H9 (cell line): ENCODE data around the gene CFAP221.

GRCh38 chr2:113972744-113973561 lies 83.1 kb downstream of the ACTR3 start:
- PRO-cap = no peak

DNA sequence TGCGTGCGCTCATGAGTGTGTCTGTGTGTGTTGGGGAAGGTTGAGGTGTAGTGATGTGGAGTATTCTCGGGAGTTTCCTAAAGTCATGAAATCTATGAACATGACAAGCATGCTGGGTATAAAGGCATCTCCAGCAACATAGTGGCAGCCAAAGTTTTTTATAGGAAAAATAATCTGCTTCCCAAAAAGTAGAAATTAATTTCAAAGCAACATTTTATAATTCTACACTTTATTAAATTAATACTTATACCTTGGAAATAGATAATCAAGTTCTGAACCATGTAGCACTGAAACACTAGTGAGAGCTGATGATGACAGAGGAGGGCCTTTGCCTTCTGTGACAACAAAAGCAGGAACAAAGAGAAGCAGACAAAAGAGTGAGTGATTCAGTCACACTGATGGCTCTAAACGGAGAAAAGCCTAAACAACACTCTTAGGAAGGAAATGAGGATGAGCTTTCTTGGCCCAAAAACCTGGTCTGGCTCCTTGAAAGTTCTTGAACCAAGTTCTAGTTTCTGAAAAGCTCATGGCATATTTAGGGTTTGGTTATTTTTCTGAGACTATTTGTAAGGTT lies 271.8 kb downstream of the DPP10 start:
- PRO-cap = no peak

GRCh38 chr2:115161203-115162340 lies 719.1 kb downstream of the DPP10 start:
- PRO-cap = bidirectional peak, plus-strand start at chr2:115161423, minus-strand start at chr2:115161133; unidirectional peak, plus-strand start at chr2:115161502; bidirectional peak, plus-strand start at chr2:115161744, minus-strand start at chr2:115161671; bidirectional peak, plus-strand start at chr2:115162155, minus-strand start at chr2:115162078

- PRO-cap = no peak
These were observed 13.0 kb downstream of the EN1 start for GRCh38 chr2:118834403-118834912.

DNA sequence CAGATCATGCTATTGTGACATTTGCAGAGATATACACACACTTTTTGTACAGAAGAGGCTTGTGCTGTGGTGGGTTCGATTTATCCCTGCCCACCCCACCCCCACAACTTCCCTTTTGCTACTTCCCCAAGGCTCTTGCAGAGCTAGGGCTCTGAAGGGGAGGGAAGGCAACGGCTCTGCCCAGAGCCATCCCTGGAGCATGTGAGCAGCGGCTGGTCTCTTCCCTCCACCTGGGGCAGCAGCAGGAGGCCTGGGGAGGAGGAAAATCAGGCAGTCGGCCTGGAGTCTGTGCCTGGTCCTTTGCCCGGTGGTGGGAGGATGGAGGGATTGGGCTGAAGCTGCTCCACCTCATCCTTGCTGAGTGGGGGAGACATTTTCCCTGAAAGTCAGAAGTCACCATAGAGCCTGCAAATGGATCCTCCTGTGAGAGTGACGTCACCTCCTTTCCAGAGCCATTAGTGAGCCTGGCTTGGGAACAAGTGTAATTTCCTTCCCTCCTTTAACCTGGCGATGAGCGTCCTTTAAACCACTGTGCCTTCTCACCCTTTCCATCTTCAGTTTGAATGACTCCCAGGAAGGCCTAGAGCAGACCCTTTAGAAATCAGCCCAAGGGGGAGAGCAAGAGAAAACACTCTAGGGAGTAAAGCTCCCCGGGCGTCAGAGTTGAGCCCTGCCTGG lies 40.1 kb downstream of the STEAP3 start:
- PRO-cap = no peak

DNA sequence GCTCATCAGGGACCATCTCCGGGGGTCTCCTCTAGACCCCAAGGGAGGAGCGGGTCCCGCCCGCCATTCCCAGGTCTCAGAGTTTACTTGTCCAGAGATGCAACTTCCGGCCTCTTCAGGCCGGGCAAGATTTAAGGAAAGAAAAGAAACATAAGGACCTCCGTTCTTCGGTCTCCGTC lies 240 bp downstream of the C2orf76 start:
- PRO-cap = no peak

GRCh38 chr2:119369704-119370381 lies 3.1 kb downstream of the DBI start:
- PRO-cap = no peak

GRCh38 chr2:119428651-119428980 lies 3.0 kb upstream of the TMEM37 start:
- PRO-cap = no peak

DNA sequence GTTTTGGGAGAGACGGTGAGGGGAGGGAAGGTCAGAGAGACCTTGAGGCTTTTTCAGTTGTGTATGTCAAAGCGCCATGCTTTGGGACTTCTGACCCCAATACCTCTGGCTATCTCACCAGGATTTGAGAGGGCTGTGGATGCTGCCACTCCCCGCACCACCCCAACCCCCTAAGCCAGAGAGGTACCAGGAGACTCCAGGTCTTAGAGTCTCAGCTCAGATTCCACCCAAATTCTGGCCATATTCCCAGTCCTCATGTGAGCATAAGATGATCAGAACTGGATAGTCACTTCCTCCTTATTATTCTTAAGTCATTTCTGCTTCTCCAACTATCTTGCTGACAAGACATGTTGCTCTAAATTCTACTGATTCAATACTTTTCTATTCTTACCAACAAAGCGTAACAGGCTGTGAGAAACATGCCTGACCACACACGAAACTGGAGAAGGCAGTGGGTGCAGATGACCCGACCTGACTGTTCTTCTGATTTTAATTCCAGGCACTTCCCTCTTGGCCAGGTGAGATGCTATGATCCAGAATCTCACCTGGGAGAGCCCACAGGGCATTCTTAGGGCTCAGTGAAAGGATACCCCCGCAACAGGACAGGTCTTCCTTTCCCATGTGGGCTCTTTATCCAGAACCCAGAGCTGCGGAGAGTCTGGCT lies 2.1 kb upstream of the TMEM37 start:
- PRO-cap = no peak

- PRO-cap = no peak
These were observed 1.1 kb upstream of the TMEM37 start for GRCh38 chr2:119430640-119430963.

GRCh38 chr2:119431963-119433191 lies 723 bp downstream of the TMEM37 start:
- PRO-cap = bidirectional peak, plus-strand start at chr2:119432611, minus-strand start at chr2:119432544

GRCh38 chr2:119433839-119434547 lies 2.3 kb downstream of the TMEM37 start:
- PRO-cap = no peak

GRCh38 chr2:119434976-119435750 lies 3.5 kb downstream of the TMEM37 start:
- PRO-cap = no peak

DNA sequence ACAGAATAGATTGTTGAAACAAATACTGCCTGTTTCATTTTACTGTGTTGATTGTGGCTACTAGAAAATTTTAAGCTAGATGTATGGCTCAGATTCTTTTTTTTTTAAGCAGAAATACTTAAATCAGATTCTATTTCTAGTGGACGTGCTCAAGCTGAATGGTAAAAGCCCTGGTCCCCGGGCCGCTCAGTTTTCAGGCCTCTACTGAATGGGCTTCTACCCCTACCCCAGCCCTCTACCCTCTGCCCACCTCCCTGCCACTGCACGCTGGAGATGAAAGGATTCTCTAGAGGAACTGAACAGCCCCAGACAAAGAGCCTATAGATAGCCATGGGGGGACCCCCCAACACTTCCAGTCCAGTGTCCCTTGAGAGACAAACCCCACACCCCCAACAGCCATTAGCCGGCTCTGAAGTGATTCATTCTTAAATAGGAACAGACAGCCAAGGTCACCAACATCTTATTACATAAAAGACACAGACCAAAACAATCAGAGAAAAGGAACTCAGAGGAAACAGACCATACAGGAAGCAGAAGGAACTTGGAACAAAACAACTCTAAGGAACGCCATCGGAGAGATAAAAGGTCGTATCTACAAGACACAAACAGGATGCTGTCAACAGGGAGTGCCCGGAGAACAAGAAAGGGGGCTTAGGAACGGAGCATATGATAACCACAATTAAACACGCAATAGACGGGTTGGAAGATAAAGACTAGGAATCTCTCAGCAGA lies 23.5 kb downstream of the TMEM37 start:
- PRO-cap = no peak

DNA sequence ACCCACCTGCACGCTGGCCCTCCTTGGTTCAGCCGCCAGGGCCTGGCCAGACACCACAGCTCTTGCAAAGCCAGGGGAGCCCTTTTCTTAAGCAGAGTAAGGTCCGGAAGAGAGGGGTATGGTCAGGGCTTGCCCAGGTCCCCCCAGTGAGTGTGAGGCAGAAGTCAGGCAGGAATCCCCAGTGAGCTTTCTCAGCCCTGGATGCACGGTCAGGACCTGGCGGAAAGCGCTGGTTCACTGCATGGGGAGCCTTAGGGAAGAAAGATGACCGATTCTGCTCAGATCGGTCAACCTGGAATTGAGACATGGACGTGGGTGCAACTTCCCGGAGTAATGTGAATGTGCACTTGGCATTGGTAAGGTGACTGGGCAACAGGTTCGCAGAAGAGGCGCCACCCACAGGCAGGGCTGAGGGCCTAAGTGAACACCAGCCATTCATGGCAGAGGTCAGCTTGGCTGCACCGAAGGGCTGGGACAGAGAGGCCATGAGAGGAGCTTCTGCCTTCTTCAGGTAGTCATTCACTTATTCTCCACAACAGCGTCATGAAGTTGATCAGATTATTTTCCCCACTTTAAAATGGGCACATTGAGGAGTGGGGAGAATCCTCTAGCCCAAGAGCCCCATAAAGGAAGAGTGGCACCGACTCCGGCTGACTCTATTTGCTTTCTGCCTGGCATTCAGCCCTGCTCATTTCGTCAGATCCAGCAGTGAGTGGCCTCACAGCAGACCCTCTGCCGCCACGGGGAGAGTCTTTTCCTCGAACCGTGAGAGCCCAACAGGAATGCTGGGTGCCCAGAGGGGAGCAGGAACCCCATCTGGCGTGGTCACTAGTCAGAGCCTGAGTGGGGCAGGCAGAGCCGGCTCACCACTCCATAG lies 35.8 kb downstream of the SCTR start:
- PRO-cap = no peak

DNA sequence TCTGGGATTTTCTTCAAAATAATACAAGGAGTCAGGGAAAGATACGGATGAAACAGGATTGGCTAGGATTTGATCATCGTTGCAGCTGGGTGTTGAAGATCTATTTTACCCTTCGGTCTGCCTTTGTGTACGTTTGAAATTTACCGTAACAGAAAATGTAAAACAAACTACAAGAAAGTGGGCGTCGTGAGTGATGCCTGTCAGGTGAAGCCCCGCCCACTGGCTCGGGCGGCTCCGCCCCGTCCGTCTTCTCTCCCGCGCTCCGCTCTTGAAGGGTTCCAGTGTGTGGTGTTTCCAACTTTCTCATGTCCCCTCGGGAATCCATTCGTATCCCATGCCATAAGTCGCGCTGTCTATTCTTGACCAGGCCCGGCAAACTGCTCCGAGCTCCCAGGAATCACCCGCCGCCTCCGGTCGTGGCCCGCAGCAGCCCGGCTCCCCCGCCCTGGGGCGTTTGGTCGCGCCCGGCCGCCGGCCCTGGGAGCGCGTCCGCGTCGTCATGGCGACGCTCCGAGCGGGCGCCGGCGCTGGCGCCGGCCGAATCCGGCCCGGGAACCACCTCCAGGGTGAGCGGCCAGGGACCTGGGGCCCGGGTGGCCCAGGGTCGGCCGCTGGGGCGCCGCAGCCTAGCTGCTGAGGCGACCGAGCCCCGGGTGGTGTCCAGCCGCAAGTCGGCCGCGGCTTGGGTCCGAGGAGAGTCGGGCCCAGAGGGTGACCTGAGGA lies at the start of gene CFAP221:
Gene CFAP221 (plus strand): TSS at position 505 of the 723 bp plus-strand sequence.
- PRO-cap = unidirectional peak, plus-strand start at position 564 of the sequence

- PRO-cap = no peak
These were observed 119.6 kb upstream of the EPB41L5 start for GRCh38 chr2:119892943-119894042.

DNA sequence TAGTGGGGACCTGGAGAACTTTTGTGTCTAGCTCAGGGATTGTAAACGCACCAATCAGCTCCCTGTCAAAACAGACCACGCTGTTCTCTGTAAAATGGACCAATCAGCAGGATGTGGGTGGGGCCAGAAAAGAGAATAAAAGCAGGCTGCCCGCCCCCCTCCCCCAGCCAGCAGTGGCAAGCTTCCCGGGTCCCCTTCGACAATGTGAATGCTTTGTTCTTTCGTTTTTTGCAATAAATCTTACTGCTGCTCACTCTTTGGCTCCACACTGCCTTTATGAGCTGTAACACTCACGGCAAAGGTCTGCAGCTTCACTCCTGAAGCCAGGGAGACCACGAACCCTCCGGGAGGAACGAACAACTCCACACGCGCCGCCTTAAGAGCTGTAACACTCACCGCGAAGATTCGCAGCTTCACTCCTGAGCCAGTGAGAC lies 15.2 kb upstream of the EPB41L5 start:
- PRO-cap = no peak

- PRO-cap = no peak
These were observed 6.5 kb downstream of the TMEM185B start for GRCh38 chr2:120216603-120217101.

- PRO-cap = no peak
These were observed 751 bp upstream of the RALB start for GRCh38 chr2:120251959-120252243.